ENCODE results near the gene DLG2.

DNA sequence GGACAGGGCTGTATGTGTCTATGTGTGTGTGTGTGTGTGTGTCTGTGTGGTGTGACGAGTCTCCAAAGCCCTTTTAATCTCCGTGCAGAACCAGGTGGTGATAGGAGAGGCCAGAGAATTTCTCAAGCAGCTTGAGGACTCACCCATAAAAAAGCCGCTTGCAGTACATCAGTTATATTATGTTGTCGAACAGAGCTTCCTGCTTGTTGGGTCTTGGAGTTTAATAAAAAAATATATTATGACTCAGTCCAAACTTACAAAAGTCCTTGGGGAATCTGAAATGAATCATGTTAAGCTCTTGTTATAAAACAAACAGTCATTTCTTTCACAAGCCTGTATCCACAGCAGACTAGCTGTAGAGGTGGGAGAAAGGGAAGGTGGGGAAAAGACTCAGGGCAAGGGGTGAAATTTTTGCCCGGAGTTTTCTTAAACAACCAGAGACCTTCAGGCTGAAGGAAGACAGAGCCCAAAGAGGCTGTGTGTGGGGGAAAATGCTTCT lies 196.4 kb downstream of the TENM4 start:
- RAMPAGE, long total RNA = no peak
- RRBS = no CpG with 5 or more reads among the region's 5 CpGs

GRCh38 chr11:79655696-79656165 lies 214.9 kb upstream of the TENM4 start:
- RAMPAGE, long total RNA = no peak
- RRBS = no CpG with 5 or more reads among the region's 1 CpG

DNA sequence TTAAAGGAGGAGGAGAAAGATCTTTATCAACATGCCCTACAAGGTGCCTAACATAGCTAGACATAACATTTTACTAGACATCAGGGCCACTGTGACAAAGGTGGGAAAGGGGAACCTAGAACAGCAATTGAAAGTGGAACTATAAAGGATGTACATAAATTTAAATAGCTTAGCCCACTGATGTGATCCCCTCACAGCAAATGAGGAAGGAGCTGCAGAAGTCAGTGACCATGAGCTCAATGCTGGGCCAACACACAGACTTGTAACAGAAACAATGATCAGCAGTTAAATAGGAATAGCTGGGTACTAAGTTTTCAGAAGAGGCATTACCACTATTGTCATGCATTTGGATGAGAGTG lies 4.5 kb downstream of the PRCP start:
- RAMPAGE, long total RNA = no peak

DNA sequence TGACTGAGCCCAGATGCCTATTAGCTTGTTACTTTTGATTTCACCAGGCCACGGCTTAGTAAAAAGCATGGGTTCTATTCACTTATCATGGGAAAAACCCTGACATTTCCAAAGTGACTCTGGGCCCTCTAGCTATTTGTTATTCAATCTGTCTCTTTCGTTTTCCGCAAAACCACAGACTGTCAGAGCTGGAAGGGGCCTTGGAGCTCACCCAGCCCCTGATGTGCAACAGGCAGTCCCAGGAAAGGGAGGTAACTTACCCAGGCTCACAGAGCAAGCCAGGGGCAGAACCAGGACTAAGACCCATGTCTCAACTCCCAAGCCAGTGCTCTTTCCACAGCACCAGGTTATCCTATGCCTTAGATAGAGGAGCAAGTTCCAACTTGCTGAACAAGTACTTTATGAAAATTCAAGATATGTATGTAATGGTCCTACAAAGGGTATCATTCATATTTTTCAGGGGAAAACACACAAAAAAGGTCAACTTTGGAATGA lies 75.6 kb downstream of the RAB30 start:
- RAMPAGE, long total RNA = no peak
- RRBS = no CpG with 5 or more reads among the region's 3 CpGs

DNA sequence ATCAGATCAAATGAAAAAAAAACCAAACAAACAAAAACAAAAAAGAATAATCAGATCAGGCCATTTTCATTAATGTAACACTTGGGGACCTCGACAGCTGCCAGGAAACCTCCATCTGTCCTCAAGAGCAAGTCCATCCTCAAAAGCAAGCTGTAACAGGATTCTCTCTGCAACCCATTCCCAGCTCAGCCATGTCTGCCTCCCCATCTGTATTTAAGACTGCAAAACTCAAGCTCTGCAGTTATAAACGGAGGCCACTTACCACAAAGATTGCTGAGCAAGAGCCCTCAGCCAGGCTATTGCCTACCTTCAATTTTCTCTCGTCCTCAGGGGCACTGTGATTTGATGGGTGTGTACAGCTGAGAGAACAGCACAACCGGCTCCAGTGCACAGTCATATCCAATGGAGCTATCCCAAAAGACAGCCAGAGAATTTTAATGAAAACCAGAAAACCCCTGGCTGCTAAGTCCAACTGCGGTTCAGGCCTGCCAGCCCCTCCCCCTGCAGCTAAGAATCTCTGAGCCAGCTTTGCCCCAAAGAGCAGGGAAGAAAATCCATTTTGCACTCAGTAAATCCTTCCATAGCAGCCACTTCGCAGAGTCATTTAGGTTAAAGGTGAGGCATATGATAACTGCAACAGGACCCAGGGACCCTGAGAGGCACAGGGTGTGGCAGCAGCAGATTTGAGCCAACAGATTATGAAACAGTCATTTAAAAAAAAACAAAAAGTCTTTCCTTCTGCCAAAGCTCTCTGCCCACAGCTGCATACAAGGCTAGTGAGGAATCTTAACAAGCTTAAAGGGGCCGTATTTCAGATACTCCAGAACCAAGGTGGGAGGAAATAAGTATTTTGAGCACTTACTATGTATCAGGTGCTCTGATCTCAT lies 37.6 kb downstream of the RAB30 start:
- RAMPAGE, long total RNA = no peak
- RRBS = no CpG with 5 or more reads among the region's 7 CpGs

- RAMPAGE, long total RNA = no peak
- RRBS = no CpG with 5 or more reads among the region's 4 CpGs
These were observed 11.7 kb downstream of the PCF11 start for GRCh38 chr11:83168687-83169032.

DNA sequence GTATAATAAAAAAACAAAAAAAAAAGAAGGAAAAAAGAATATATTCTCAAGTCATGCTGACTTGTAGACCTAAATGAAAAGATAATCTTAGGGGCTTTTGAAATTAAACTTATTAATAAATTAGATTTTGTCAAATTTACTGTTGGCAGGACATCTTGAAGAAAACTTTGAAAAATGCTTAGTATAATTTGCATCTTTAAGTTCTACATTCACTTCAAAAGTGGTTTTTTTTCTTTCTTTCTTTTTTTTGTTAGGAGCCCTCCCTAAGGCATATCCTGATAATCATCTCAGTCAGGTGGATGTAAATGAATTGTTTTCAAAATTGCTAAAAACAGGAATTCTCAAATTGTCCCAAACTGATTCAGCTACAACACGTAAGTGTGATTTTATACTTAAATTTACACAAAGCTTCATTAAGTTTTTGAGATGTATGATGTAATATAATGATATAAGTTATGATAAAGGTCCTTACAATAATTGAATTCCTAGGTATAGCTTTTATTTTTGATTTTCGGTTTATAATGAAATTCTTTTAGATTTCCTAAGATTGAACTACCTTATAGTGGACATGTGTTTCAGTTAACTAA lies 16.6 kb upstream of the ANKRD42 start:
- RAMPAGE, long total RNA = no peak
- RRBS = no CpG with 5 or more reads among the region's 2 CpGs

GRCh38 chr11:83181643-83182549 lies 11.6 kb upstream of the ANKRD42 start:
- RAMPAGE, long total RNA = no peak
- RRBS = no CpG with 5 or more reads among the region's 2 CpGs

DNA sequence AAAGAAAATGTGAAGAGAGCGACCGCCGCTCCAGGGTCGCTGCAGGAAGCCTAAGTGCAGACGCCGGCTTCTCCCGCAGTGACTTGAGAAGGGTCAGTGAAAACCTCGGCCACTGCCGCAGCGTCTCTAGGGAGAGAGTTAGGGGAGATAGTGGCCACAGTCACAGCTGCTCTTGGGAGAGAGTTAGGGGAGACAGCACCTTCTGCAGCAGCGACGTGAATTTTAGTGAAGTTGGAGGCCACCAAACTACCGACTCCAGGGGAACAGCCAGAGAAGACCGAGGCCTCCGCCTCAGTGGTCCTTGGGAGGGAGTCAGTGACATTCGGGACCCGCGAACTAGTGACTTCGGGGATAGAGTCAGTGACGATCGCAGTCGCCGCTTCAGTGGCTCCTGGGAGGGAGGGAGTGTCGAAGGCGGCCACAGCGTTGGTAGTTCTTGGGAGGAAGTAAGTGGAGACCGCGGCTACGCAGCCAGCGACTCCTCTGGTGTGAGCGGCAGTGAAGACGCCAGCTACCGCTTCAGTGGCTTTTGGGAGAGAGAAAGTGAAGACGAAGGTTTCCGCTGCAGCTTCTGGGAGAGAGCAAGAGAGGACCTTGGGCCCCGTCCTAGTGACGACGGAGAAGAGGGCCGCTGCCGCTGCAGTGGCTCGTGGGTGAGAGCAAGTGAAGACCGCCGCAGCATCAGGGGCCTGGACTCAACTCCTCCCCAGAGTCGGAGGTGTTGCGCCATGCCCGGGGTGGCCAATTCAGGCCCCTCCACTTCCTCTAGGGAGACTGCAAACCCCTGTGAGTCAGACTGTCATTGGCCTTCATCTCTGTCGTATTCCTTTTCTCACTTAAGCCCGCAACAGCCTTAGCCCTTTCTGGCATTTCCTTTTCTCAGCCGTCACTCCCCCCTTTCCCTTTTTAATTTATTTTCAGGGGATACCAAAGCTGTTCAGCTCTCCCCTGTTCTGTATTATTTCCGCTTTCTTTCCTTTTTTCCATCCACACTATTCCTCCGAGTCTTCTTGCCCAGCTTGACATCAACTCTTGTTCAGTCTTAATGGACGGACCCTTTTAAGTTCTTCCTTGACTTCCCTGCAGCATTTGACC lies 778 bp downstream of the ANKRD42 start:
- RAMPAGE, long total RNA = no peak
- RRBS = 0% methylated on average over 3 of the region's 52 CpGs

DNA sequence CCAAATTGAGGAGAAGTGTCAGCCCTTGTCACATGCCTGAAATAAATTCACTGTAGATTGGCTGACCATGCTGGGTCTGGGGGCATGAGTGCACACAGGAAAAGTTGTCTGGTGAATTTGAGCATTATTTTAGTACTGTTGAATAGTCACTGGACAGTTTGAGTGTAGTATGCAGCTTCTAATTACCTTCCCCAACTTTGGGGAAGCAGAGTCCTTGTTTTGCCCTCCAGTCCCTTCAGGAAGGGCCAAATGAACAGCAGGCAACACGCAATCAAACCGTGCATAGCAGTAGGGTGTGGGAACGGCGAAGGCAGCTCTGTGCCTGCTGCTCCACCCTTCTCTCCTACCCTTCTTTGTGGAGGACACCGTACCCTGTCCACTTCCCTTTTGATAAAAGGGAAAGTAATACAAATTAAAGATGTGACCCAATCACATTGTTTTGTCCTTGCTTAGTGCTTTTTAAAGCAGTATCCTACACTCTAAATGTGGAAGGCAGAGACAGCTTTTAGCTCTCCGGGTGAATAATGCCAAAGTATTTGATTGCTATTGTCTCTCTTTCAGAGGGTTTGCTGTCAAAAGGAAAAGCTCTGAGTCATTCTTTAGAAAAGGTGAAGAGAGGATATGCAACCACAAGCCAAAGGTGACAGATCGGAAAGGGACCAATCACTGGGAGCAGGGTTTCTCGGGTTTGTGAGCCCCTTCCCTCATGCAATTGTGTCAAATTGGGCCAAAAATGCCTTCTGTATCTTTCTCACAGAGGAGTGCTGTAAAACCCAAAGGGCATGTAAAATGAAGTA lies 407.2 kb upstream of the CCDC90B start:
- RAMPAGE, long total RNA = no peak
- RRBS = no CpG with 5 or more reads among the region's 8 CpGs

GRCh38 chr11:85626979-85627616 lies at the start of gene DLG2:
TSS of gene DLG2 (minus strand) at chr11:85627344.
- RAMPAGE, long total RNA = no peak
- RRBS = no CpG with 5 or more reads among the region's 12 CpGs

GRCh38 chr11:85647192-85647526 lies 608 bp upstream of the TMEM126A start:
- RAMPAGE, long total RNA = no peak
- RRBS = no CpG with 5 or more reads among the region's 2 CpGs

GRCh38 chr11:85774278-85774509 lies 36.7 kb downstream of the SYTL2 start:
- RAMPAGE, long total RNA = no peak
- RRBS = no CpG with 5 or more reads among the region's 1 CpG

DNA sequence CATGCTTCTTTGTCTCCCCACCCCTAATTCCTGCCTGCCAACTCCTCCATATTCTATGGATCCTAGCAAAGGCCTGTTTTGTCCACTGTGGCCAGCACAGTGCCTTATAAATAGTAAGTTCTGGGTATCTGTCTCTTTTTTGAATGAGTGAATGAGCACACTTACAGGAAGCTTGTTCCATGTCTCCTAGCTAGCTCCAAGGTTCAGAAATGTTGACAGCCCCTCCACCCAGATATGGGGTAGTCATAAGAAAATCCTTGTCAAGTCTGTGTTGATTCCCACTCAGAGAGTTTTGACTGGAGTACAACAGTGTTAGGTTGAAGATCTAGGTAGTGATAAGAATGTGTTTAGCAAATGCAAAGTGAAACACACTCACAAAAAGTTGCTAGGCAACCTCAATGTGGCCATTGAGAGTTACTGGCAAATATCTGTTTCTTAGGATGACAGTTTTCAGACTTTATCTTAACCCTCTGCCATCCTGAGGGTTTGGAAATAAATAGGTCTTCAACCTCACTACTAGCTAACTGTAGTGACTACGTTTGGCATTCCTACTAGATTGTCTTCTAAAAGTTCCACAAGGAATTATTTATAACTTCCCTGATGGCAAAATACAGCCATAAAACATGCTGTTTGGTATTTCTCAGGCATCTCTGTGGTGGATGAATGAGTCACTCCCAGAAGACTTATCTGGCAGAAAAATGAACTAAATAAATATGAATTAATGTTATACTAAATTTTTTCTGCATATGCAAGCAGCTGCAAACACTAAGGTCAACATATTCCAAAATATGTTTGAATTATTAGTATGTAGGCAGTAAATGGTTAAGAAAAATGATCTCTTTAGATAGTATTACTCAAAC lies 16.8 kb upstream of the SYTL2 start:
- RAMPAGE, long total RNA = no peak
- RRBS = no CpG with 5 or more reads among the region's 1 CpG

GRCh38 chr11:85951135-85952080 lies 96.2 kb downstream of the CCDC83 start:
- RAMPAGE, long total RNA = no peak
- RRBS = no CpG with 5 or more reads among the region's 5 CpGs

DNA sequence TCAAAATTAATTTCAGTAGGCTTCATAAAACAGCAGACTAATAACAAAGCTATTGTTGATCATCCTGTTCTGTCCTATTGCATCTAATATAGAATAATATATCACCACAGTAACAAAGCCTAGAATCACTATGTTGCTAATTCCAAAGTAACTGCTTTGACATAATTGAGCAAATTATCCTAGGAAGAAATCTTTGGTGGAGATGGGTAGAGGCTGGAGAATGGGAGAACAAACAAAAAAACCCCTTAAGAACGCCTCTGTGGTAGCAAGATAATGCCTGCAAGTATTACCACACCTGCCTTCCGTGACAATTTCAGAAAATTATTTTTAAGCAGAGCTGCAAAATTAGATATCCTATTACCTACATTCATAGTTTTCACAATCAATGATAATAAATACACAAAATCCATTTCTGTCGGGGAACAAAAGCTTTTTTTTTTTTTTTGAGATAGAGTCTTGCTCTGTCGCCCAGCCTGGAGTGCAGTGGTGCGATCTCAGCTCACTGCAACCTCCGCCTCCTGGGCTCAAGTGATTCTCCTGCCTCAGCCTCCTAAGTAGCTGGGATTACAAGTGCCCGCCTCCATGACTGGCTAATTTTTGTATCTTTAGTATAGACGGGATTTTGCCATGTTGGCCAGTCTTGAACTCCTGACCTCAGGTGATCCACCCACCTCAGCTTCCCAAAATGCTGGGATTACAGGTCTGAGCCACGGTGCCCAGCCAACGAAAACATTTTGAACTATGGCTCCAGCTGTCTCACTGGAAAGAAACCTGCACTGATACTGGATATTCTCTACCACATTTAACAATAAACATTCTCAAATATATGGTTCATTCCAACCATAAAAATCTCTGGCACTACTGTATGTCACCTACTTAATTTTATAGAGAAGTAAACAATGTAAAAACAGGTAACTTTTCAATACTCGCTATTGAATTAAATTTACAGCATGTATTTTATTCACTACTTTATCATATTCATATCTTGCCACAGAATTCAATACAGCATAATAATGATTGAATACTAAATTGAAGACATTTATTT lies 58.7 kb downstream of the PICALM start:
- RAMPAGE, long total RNA = no peak
- RRBS = no CpG with 5 or more reads among the region's 11 CpGs

- RAMPAGE, long total RNA = no peak
- RRBS = under 1% methylated on average over 17 of the region's 29 CpGs
These were observed 784 bp downstream of the PICALM start for GRCh38 chr11:86067993-86068606.

DNA sequence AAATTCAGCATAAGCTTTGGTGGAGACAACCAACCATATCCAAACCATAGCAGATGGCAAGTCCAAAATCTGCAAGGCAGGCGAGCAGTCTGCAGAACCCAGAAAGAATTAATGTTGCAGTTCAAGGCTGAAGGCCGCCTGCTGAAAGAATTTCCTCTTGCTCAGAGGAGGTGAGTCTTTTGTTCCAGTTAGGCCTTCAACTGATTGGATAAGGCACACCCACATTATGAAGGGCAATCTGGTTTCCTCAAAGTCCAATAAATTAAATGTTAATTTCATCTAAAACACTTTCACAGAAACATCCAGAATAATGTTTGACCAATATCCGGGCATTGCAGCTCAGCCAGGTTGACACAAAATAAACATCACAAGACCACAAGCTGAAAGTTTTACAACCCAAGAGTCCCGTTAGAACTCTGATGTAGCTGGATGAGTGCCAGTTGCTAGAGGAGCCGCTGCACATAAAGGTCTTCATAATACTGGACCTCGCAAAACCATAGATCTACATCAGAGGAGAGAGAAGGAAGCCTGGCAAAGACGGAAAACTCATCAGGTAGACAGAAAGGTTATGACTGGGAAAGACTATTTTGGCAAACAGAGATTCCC lies 64.9 kb upstream of the EED start:
- RAMPAGE, long total RNA = no peak
- RRBS = no CpG with 5 or more reads among the region's 7 CpGs

GRCh38 chr11:86182819-86183624 lies 61.5 kb upstream of the EED start:
- RAMPAGE, long total RNA = no peak
- RRBS = no CpG with 5 or more reads among the region's 9 CpGs

GRCh38 chr11:86473820-86474672 lies 99.4 kb downstream of the CCDC81 start:
- RAMPAGE, long total RNA = no peak
- RRBS = no CpG with 5 or more reads among the region's 9 CpGs